ENCODE measurements around a stretch of chr18.

DNA sequence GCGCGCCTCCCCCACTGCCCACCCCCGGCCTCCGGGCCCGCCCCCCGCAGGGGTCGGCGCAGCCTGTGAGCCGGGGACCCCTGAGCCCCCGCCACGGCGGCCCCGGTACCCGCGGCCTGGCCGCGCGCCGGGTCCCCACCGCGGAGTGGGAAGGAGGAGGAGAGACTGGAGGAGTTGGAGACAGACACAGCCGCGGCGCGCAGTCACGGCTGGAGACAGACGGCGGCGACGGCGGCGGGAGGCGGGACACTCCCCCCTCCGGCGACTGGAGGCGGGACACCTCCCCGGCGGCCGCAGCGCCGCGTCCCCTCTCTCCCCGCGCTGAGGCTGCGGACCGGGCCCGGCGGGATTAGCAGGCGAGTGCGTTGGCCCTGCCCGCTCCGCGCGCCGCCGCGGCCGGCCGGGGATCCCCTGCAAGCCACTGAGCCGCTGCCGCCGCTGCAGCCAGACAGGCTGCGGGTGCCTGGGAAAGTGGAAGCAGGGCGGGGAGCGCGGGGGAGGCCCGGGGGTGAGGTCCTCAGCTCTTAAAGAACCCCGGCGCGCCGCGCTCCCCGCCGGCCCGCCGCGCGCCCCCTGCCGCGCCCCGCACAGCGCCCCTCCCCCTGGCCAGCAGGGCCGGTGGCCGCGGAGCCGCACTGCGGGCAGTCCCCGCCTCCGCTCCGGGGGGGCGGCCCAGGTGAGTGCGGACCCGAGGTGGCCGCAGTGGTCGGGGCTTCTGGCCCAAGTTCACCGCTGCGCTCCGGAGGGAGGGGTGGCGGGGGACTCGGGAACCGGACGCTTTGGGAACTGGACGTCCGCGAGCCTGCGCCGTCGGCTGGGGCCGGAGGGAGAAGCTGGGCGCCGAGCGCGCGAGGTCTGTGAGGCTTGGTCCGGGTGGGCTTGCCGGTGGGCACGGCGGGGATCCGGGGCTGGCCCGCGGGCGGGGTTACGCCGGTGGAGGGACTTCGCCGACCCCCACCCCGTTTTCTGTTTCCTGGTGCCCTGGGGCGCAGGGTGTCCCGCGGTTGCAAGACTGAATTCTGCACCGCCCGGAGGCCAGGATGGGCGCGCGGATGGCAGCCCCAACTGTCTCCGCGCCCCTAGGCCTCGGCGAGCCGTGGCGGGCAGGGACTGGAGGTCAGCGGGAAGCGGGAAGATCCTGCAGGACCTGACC lies 765 bp upstream of the LDLRAD4 start:
- PRO-cap = bidirectional peak, plus-strand start at position 216 of the sequence, minus-strand start at position 167 of the sequence

- PRO-cap = no peak
These were observed 4.8 kb downstream of the LDLRAD4 start for GRCh38 chr18:13223327-13223786.

- PRO-cap = no peak
These were observed 47.8 kb downstream of the LDLRAD4 start for GRCh38 chr18:13265919-13267238.

DNA sequence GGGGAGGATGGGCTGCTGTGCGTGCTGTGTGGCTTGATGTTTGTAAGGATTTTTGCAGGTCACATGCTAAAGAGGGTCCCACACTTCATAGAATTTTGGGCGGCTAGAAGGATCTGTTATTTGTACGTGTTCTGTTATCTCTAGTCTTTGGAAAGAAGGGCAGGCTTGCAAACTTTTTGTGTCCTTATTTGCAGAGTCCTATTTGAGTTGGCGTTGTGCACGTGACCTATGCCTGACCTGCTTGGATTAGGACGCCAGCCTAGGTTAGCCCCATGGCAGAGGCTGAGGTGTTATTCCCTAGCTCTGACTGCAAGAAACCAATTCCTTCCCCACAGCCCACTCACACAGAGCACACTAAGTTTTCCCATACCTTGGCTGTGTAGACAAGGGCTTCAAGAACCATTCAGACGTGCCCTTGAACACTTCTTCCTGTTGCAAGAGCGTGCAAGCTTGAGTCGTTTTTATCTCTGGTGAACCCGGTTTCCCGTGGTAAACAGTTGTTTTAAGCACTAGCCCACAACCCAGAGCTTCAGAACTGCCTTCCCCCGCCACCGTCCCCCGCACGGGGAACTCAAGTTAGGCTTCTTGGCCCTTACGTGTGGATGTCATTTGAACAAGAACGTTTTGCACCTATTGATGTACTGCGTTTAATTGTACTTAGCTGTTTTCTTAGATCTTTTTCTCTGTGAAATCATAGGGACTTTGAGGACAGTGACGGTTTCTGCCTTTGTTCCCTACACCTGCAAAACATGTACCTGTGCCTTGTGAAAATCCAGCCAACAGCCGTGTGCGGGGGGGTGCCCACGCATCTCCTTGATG lies 94.7 kb downstream of the LDLRAD4 start:
- PRO-cap = no peak

GRCh38 chr18:13376129-13376593 lies 157.6 kb downstream of the LDLRAD4 start:
- PRO-cap = no peak

DNA sequence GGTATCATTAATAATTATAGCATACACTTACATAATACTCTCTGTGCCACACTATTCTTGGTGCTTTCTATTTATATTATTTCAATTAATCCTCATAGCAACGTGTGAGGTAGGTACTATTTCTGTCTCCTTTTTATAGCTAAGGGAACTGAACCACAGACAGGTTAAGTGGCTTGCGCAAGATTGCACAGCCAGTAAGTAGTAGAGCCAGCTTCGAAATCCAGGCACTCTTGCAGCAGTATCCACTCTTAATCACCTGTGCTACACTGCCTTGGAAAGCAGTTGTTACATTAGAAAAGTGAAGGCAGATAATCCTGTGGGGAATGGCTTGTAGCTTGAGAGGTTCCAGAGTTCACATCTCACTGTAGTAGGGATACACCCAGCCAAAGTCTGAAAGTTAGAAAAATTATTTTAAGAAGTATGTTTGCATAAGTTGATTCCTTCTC lies 198.3 kb downstream of the LDLRAD4 start:
- PRO-cap = no peak

GRCh38 chr18:13447269-13448483 lies 229.1 kb downstream of the LDLRAD4 start:
- PRO-cap = no peak

DNA sequence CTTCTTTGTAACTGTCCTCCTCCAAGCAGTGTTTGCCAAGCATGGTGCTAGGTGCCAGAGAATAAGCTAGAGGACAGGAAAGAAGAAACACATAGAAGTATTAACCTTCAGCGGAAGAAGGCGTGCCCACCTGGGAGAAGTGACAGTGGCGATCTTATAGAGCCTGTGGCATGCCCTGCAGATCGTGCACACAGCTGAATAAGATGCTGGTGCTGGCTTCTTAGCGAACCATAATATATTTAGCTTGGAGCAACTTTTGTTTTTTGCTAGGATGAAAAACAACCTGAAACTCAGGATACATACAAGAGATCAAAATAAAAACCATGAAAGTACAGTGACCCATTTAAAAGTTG lies 147.9 kb downstream of the FAM210A start:
- PRO-cap = no peak

GRCh38 chr18:13579377-13579681 lies 147.0 kb downstream of the FAM210A start:
- PRO-cap = no peak

DNA sequence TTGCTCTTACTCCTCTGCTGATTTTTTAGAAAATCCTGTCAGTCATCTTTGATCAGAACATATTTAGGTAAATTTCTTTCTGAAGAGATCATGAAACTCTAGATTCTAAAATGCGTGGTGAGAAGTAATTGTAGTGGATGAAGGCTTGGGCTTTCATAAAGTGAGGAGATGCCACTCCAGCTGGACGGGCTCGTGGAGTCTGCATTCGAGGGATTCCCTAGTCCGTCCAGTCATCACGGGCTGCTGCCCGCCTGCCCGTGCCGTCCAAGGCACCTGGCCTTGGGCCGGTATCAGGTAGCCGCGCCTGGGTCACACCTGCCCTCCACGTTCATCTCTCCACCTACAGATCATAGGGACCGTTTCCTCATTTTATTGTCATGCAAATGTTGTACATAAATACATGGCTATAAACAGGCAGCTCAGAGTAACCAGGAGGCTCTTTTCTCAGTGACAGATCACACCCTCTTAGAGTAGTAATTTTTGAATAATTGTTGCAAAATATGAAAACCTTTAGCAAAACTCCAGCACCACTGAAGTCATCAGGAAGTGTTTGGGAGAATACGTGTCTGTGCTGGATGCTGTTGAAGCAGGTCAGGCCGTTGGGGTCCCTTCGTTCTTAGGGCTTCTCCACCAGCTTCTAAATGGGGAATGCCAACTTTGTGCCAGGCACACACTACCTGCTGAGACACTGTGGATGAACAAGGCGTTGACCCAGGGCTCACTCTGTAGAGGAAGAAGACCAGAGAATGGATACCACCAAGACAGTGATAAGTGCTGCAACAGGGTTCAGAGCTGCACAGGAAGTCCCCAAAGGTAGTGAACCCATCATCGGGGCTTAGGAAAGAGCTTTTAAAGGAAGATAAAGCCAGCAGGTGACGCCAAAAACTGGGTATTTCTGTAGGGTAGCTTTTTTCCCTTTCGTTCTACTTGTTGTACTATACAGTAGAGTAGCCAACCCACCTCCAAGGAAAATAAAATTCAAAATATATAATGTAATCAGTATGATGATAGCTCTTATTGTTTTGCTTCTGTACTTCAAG lies 112.5 kb downstream of the FAM210A start:
- PRO-cap = no peak

GRCh38 chr18:20976881-20977589 lies 134.6 kb downstream of the ROCK1 start:
- PRO-cap = no peak

DNA sequence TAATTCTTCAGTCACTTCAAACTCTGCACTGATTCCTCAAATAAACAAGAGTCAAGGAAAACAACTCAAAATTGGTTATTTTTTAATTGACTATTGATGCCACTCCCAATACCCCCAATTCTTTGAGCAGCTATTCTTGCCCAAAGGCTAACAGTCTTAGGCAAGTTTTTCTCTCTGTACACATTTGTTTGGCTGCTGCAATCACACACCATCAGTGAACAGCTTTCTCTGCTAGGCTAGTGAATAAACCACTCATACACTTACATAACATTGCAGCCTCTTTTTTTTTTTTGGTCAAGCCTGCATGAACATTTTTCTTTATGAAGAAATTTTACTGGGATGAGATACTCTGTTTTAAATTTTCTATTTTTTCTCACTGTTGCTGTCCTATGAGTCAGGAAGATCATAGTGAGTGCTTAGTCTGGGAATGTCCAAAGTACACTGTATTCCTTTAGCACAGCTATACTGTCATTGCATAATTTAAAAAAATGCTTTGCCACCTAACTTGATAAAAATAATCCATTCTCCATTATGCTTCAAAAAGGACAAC lies 58.5 kb downstream of the ROCK1 start:
- PRO-cap = no peak

DNA sequence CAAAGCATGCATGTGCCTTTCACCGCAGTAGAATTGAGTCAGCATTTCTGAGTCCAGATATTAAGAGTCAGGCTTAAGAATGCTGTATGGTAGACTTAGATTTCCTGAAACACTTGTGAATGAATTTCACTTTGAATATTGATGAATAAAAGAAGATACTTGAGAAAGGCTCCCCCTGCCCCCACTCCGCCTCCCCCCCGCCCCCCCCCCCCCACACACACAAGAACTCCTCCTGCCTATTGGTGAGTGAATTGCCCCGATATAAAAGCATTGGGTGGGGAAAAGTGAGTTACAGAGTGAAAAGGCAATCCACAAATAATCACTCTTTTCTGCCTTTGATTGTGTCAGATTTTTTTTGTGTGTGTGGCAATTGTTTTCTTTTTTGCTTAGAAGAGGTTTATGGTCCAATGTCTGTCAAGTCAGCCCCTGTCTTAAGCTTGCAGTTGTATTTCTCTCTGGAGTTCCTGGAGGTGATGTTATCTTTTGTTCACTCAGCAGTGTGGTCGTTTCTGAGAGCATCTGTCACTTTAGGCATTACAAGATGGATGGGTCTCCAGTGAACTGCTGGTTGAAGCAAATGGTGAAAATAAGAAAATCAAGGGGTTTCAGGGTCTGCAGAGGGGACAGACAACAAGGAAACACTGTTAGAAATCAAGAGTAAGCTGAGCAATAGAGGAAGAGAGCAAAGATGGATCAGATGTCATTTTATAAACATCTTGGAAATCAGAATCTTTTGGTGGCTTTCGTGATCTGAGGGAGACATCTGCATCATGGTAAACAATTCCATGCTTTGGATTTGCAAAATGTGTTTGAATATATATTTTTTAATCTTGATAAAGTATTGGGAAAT lies 121.3 kb downstream of the GREB1L start:
- PRO-cap = bidirectional peak, plus-strand start at position 292 of the sequence, minus-strand start at position 121 of the sequence; bidirectional peak, plus-strand start at position 534 of the sequence, minus-strand start at position 505 of the sequence

DNA sequence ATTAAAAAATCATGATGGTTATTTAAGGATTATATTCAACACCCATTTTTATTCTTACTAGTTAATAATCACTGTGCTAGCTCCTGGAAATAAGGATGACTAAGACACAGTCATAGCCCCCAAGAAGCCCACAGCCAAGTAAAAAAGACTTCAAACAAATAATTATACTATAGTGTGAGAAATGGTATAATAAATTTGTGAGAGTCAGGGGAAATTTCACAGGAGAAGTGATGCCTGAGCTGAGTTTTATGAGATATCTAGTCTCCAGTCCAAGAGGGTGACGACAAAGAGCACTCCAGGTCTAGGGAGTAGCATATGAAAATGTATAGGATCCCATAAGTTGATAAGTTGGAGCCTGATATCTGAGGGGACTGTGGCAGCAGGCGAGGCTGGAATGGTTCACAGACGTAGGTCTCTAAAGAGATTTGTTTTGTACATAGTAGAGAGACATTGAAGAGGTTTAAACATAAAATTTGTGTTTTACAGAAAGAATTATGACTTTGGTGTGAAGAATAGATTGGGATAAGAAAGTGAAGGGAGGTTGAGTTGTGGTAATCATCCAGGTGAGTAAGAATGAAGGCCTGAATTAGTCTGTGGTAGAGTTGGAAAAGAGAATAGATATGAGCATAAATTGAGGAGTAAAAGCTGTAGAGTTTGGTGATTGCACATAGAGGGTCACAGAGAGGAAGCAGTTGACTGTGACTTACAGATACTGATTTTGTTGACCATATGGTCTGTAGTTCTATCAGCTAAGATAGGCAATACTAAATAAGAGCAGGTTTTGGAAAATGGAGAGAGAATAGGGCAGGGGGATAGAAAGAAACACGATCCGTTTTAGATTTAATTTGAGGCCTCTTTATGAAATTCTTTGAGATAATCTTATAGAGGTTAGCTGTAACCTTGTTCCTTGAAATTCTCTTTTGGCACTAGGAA lies 71.6 kb downstream of the MIB1 start:
- PRO-cap = no peak

DNA sequence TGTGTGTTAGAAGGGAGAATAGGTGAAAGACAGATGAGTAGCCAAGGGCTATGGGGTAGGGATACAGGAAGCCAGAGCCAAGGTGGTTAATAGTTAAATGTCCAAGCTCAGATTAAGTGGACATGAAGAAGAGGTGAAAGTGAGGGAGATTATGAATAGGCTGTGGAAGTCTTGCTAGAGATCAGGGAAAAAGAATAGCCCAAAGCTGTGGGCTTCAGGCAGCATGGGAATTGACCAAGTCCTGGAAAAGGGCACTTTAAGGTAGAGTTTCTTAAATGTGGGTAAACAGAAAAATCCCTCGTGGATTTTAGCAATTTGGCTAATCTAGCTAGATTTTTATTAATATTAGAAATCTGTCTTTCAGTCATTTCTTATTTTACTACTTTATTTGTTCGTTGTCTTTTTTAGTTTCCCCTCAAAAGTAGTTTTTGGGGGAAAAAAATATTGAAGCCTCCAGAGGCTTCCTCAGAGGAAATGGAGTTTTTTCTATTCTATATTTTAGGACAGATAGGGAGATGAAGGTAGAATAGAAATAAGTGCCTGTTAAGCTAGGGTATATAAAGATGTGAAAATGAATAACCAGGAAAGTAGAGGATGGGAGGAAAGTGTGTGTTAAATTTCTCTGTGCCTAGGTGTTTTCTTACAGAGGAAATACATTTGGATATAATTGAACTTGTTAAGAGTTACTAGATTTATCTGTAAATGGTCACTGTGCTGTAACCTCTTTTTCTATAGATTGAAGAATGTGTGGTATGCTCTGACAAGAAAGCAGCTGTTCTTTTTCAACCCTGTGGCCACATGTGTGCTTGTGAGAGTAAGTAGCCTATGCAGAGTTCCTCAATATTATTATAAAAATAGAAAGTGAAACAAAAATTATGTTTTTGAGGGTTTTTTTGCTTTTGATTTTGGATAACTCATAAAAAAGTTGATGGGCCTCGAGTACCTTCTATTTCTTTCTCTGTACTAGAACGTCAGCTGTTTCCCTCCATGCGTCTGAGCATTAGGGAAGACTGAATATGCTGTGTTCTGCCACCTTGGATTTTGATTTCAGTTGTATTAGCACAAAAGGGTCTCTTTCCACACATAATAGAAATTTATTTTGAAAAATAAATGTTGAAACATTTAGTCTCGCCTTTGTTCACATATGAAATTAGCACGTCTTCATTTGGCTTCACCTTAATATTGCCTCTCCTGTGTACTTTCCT lies 112.2 kb downstream of the MIB1 start:
- PRO-cap = no peak

- PRO-cap = no peak
These were observed 116.2 kb downstream of the MIB1 start for GRCh38 chr18:21856692-21857342.

- PRO-cap = no peak
These were observed 188.5 kb upstream of the GATA6 start for GRCh38 chr18:21980983-21981212.

GRCh38 chr18:21997520-21997826 lies 171.9 kb upstream of the GATA6 start:
- PRO-cap = no peak

DNA sequence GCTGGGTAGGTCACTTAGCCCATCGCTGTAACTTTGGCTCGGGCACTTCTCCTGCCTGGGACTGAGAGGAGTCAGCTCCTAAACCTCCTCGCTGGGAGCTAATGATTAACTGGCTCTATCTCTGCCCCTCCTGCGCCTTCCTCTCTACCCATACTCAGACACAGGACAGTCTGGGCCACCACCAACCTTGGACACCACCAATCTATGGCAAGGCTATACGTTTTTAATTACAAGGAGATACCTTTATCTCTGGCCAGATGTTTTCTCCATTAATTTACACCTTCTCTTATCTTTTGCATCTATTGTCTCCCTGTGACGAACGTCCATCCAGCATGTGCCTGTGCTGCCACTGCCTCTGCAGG lies 149.2 kb upstream of the GATA6 start:
- PRO-cap = no peak

GRCh38 chr18:22040567-22040766 lies 128.9 kb upstream of the GATA6 start:
- PRO-cap = no peak